Vein endothelial cell (primary cell): ENCODE measurements around the genes RDX and TIMM8B.

- CAGE, long polyA plus RNA = no peak
Measured at GRCh38 chr11:110296326-110297330, at the start of gene RDX. RDX (minus strand) TSS chr11:110296614.

DNA sequence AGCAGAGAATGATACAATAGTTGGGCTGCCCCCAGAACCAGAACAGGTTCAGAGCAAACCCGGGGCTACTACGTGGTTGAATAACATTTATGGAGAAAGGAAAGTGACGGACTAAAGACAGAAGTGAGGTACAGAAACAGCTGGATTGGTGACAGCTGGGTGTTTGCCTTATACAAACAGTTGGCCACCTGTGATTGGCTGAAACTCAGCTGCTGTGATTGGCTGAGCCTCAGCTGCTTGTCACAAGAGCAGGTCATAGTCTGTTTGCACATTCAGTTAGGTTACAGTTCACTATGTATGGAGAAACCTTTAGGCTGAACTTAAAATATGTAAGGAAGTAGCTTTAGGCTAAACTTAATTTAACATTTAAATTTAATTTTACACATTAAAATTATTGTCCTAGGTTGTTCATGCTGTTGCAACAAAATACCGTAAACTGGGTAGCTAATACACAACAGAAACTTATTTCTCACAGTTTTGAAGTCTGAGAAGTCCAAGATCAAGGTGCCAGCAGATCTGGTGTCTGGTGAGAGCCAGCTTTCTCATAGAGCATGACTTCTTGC, 52.6 kb upstream of the FDX1 start:
- CAGE, long polyA plus RNA = no peak

DNA sequence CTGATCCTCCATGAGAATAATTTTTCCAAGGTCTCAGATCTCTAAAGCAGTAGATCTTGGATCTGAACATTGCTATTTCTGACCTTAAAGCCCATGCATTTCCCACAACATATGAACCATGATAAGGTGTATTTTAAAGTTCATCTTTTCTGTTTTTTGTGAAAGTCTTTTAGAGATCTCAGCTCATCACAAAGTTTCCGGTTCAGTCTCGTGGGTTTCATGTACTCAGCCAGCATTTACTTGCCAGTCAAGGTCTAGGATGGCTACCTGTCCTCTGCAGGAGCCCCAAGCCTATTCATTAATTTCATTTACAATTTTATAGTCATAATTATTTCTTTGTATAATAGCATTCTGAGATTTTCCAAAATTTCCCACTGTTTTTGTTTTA, 526 bp upstream of the FDX1 start:
- CAGE, long polyA plus RNA = no peak

GRCh38 chr11:110579539-110580340, 132.5 kb downstream of the ARHGAP20 start:
- CAGE, long polyA plus RNA = no peak

DNA sequence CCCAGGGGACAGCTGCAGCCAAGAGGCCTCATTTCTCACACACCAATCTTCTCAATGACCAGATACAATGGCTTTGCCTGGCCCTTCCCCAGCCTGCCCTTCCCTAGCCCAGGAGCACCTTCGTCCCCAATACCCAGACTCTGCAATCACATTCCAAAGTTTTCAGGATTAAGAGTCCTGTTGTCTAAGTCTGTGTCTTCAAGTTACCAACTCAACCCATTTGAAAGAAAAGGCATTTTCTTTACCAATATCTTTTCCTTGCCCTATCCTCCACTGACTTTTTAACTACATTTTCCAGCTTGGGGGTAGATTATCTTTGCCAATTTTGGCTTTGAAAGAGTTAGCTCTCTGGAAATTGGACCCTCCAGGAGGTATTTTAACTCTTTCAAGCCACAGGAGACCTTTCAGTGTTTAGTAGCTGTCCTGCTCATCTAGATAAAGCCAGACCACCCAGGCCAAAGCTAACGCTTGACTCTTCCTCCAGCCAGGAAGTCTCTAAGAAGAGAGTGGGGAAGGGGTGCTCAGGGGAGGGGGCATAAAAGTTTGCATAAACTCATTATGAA, 235.2 kb upstream of the ARHGAP20 start:
- CAGE, long polyA plus RNA = no peak

DNA sequence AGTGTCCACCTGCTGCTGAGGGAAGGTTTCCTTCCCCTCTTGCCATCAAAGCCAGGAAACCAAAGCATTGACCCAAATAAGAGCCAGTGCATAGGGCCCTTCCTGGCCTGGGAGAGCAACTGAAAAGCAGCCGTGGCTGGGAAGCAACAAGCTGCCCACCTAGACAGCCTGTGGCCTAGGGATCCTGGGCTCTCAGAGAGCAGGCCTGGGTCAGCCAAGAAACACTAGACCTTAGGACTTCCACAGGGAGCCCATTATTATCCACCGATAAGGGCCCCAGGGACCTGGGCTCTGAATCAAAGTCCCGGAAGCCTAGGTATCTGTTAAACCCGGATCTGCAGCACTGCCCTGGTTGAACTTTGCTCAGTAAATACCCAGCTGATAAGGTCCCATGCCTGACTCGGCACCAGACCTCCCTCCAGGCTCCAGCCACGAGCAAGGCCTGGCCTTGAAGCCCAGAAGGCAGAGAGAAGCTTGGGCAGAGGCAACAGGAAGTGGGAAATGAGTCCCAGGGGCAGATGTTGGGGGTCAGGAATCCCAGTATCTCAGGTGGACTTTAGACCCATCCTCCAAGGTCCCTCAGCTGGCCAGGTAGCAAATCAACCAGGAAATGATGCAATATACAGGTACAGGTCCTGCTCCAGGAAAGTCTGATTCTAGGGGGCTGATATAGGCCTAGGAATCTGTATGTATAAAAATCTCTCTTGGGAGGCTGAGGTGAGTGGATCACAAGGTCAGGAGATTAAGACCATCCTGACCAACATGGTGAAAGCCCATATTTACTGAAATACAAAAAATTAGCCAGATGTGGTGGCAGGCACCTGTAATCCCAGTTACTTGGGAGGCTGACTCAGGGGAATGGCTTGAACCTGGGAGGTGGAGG, 18.8 kb downstream of the POU2AF1 start:
- CAGE, long polyA plus RNA = no peak

- CAGE, long polyA plus RNA = no peak
Measured at GRCh38 chr11:111361878-111362347, 17.2 kb downstream of the POU2AF1 start.

GRCh38 chr11:111725713-111726890, 40.1 kb downstream of the PPP2R1B start:
- CAGE, long polyA plus RNA = no peak

DNA sequence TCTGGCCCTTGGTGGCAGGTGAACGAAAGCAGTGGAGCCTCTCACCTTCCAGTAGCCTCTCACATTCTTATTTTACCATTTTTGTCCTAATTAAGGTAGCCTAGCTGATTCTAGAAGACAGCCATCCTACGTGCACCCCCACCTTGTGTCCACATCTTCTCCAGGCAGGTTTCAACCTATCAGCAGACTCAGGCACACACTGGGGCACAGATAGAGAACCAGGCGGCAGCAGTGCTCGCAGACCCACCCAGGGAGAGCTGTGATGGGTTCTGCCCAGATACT, 37.2 kb downstream of the PPP2R1B start:
- CAGE, long polyA plus RNA = no peak

DNA sequence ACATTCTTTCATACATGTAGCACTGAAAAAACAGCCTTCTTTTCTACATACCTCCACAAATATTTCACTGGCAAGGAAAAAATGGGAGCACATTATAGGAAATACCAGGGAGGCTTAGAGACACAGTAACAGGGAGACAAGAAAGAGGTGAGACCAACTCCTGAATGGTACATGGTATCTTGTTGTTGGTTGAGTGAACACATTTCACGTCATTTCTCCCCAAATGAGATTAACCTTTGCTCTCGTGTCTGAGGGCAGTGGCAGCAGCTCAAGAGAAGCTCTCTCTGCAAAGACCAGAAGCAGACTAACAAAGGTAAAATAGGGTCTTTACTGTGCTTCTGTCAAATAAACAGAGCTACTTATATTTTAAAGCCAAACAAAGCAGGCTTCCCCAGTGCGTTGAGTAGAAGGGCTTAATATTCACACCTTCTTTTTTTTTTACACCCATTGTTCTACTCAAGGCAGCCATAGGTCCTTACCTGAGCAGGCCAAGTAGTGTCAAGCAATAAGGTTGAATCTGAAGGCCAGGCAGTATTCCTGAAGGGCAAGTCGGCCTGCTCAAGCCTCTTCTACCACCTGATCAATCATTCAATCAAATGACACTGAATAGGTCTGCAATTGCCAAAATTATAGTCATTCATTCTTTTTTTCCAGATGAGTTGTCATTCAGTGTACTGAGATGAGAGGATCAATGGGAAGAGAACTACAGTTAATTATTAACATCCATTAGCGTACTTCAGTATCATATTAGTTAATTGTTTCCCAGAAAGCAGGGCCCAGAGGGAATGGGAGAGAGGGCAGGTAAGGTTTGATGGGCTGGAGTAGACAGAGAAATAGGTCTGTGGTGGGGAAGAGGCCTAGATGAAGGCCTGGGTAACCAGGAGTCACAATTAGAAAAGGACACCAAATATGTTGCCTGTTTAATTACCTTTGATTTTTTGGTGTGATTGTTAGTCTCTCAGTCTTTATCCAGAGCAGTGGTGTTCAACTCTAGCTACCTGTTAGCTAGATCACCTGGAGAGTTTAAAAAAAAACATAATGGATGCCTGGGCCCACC, 11.8 kb upstream of the PPP2R1B start:
- CAGE, long polyA plus RNA = no peak

DNA sequence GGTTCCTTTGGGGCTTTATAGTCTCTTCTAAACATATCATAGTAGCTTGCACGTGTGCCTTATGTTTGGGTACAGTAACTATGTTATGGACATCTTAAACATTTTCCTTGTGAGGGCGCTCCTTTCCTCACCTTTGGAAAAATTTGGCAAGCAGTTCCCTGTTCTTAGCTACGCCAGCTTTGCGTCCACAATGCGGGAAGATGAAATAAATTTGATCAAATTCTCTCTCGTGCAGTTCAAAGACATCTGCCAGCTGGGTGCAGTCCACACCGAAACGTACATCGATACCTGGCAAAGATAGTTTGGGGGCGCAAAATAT, 581 bp downstream of the FDXACB1 start:
- CAGE, long polyA plus RNA = no peak

- CAGE, long polyA plus RNA = no peak
Measured at GRCh38 chr11:111879680-111880062, 330 bp downstream of the CFAP68 start.

DNA sequence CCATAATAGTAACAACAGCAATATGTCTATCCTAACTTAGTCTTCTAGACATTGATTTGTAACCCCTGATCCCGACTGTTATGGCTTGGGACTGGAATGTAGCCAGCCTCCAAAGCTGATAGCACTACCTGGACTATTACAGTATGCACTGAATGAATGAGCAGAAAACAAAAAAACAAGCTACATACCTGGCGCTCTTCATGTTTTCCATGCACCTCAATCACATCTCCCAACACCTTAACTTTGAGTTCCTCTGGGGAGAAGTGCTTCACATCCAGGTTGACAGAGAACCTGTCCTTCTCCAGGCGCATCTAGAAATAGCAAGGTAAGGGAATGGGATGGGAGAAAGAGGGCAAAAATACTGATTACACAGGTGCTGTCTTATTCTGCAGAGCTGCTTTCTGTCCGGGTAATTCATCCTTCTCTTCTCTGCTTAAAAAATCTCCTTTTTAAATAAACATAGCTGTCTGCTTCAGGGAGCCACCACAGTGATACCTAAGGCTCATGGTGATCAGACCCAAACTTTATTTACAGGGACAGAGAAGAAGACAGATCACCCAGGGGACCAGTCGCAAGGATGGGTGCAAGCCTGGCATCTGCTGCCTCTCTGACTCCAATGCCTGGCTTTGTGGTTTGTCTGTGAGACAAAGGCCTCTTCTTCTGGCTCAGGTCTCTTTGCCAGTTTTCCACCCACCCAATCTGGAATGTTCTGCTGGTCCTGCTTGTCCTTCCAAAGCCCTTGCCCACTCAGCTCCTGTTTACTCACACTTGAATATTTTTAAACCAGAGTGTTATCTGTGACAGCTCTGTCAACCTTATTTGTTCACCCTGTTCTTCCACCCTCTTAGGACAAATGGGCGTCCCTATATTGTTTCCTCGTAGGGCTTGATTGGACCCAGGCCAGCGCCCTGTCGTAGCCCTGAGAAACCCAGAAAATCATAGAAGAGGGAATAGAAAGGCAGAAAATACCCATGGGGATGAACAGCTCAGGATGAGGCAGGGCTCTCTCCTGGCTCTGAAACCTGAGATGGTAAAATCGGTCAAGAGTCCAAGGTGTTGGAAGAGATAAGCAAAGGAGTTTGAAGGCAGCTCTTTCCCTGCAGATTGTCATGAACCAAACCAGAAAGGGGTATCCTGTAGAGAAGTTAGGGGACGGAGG, 1.1 kb downstream of the CRYAB start:
- CAGE, long polyA plus RNA = no peak

- CAGE, long polyA plus RNA = no peak
Measured at GRCh38 chr11:111944635-111945170, 7.6 kb downstream of the DIXDC1 start.

DNA sequence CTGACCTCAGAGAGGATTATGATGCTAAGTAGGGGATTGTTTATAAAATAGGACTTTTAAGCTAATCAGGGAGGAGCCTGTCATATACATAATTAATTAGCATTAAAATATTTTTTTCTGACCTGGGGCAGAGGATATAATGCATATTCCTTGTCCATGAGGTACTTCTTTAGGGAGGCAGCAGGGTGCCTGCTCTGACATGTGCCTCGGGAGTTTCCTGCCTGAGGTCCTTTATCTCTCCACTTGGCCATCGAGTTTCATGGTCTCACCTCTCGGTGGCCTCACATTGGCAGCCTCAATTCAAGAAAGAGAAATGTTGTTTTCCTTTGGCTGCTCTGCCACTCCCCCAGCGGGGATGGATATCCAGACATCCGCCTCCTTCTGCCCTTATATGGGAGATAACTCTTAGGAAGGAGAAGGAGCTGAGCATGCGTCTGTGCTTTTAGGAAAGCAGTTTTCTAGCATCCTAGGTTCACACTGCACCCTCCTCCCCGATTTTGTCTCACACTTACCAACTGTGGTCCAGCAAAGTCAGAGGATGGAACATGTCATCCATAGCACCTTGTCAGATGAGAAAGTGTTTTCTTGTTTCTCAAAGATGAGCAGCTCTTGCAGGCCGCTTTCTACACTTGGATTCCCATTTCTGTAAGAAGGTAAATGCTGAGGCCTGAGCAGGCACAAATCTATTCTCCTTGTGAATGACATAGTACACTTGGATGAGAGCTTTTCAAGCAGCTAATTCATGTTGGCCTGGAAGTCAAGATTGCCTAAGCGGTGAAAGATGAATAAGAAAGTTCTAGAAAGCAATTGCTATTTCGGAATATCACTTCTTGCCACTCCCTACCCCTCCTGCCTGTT, 41.3 kb downstream of the DIXDC1 start:
- CAGE, long polyA plus RNA = no peak

- CAGE, long polyA plus RNA = no peak
Measured at GRCh38 chr11:112017543-112018260, 7.5 kb upstream of the DLAT start.

- CAGE, long polyA plus RNA = no peak
Measured at GRCh38 chr11:112050868-112051234, 23.0 kb downstream of the PIH1D2 start.

GRCh38 chr11:112086595-112087011, at the start of gene TIMM8B:
TIMM8B (minus strand) TSS chr11:112086756.
- CAGE, long polyA plus RNA = start-site peak on the minus strand at chr11:112086733-112086758, 788 and 311 reads in 2 replicates

GRCh38 chr11:112162620-112163546, 1.0 kb downstream of the IL18 start:
- CAGE, long polyA plus RNA = no peak

DNA sequence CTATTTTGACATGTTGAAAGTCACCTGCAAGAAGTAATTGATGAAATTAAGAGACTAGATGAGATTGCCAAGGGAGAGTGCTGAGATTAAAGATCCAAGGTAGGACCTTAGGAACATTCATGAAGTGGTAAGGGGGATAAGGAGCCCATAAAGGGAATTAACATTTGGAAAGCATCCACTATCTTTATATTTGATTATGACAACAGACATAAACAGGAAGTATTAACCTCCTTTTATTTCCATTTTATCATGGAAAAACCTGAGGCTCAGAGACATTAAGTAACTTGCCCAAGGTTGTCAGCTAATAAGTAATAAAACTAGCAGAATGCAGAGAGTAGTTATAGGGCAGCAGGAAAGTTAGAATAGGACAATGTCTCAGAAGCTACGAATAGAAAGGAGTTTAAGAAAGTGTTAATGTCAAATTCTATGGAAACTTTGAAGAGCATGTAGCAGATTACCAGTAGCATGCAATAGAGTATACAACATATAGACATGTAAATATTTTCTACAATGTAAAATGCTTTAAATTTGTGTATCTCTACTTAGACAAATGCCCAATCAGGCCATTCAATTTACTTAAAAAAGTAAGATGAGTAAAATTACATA, 1.3 kb downstream of the BCO2 start:
- CAGE, long polyA plus RNA = no peak